Melanocyte of skin (primary cell): ENCODE measurements around the genes BCOR, DDX3X and GPR82.

- CAGE, long polyA plus RNA, 2 experiments, result no peak in any of the 2 experiments
Measured at GRCh38 chrX:39826702-39827155, 271.0 kb downstream of the BCOR start.

GRCh38 chrX:39897258-39897850 lies 200.4 kb downstream of the BCOR start:
- CAGE, long polyA plus RNA, 2 experiments, result no peak in any of the 2 experiments

GRCh38 chrX:40085010-40085702 lies 12.6 kb downstream of the BCOR start:
- CAGE, long polyA plus RNA, 2 experiments, result no peak in any of the 2 experiments

DNA sequence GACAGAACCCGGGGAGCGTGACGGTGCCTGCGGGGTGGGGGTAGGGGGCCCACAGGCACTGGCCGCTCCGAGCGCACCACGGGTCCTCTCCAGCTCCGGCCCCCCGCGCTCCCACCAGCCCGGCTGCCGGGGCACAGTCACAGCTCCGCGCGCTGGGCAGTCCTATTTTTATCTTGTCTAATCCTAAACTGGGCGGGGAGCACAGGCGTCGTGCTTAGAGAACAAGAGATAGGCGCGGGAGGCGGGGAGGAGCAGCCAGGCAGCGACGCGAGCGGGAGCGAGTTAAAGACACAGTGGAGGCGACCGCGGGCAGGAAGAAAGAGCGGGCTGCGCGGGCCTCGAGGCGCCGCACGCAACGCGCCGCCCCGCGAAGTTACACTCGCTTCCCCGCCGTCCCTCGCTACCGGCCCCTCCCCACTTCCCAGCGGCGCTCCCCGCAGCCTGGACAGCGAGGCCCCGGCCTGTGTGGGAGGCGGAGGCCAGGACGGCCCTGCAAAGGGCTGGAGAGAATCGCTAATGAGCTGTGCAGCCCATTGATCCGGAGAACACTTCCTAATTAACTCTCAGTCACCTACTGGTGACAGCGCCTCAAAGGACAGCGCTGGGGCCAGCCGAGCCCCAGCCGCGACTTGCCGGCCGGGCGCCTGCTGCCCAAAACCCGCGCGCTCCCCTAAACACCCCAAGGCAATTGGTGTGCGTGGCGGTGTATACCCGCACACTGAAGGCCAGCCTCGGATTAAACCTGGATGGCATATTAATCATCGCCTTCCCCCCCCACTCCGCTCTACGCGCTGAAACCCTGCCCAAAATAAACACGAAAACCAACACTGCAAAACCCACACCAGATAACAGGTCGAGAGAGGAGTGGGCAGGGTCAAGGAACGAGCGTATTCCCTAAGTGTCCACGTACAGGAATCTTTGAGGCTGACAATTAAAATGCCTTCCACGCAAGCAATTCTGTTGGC lies 3.1 kb downstream of the BCOR start:
- CAGE, long polyA plus RNA, 2 experiments, result no peak in any of the 2 experiments

DNA sequence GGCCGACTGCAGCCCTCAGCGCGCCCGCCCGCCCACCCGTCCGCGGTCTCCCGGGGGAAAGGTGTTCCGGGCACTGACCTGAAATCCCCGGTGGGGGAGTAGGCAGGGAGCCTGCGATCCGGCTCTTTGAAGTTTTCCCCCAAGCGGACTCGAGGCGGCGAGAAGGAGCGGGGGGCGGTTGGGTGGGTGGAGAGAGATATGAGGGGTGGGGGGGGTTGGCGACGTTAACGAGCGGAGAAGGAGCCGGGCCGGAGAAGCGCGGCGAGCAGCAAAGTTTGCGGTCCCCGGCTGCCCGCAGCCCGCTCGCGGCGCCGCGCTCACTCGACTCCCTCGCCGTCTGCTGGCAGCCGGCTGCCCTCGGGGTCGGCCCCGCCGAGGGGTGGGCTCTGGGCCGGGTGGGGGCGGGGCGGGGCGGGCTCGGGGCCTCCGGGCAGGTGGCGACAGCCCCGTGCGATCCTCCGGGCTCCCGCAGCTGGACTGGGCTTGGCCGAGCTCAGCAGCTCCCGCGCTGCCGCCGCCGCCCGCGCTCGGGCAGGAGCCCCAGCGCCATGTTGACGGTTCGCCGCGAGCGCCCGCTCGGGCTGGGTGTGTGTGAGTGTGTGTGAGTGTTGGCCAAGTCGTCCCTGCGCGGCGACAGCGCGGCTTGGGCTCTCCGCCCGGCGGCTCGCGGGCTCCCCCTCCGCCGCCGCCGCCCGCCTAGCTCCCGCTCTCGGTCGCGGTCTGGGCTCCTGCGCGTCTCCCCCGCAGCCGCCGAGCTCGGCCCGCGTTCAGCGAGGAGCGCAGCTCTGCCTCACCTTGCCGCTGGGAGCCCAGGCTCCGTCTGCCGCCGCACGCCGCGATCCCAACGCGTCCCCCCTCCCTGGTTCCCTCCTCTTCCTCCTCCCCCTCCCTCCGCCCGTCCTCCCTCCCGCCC lies at the start of gene BCOR:
BCOR (minus strand) TSS at position 822 of the 913 bp plus-strand sequence.
- CAGE, long polyA plus RNA, 2 experiments, result no peak in any of the 2 experiments

DNA sequence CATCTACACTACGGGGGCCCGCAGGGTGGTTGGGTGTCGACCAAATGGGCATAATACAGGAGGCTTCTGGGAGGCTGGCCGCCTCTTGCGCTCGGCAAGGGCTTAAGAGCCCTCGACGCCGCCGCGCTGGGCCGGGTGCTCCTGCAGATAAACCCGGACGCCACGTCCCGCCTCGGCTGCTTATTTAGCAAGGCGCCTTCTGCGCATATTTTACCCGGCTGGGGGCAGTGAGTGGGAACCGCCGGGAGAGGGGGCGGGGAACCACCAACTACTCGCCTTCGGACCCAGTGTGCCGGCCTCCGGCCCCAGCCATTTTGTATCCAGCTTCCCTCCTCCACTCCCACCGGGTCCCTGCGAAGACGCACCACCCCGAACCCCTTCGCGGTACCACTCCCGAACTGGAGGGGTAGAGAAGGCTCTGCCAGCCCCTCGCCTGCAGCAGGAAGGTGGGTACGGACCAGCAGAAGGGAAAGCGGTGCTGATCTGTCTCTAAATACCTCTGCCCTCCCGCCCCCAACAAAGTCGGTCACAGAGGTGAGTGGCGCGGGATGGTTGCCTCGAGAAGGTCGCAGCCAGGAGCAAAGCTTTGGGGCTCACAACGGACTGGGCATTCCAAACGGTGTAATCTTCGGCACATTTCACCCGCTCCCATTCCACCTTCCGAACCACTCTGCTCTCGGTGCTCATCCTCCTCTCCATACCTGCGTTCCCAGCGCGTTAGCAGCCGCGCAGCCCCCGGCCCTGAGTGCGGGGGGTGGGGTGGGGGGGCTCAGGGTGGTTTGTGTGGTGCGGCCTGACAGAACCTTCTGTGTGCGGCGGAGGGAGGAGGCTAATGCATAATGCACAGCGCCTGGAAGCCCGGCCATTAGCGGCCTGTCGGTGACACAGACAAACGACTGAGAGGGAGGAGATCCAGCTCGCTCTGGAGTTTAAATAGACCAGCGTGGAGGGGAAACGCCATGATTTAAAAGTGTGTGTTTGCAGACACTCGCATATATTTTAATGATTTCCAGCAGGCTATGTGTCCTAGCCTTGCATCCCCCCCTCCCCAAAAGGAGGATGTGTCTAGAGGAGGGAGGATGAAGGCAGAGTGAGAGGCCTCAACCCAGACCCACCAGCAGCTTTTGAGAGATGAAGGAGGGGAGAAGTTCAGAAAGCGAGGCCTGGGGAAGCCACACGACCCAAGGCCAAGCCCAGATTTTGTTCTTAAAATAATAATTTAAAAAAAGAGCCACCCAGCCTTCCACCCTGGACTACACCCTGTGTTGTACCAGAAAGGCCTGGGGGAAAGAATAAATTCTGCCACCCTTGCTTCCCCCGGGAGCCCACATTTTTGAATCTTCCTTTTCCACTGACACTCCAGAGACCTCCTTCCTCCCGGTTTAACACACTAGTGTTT lies 5.1 kb upstream of the BCOR start:
- CAGE, long polyA plus RNA, 2 experiments, result no peak in any of the 2 experiments

GRCh38 chrX:40644783-40645469 lies 2.4 kb downstream of the CXorf38 start:
- CAGE, long polyA plus RNA, 2 experiments, result no peak in any of the 2 experiments

DNA sequence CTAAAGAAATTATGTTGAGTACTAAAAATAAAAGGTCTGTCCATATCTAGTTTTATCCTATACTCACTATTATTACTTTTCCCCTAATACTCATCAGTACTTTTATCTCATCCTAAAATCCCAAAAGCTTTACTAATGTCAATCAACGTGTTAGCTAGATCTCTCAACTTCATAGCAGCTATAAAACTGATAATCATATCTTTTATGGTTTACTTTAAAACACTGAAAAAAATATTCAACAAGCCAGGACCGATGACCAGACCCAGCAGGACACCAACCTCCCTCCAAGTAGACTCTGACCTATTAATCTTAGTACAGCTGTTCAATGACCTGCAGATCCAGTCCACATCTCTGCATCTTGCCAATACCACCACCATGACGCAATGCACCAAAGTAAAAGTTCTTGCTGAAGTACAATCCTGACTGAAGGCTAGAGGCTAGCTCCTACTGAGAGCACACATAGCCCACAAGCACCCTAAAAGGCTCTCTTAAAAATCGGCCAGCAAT lies 7.8 kb downstream of the MED14 start:
- CAGE, long polyA plus RNA, 2 experiments, result no peak in any of the 2 experiments

DNA sequence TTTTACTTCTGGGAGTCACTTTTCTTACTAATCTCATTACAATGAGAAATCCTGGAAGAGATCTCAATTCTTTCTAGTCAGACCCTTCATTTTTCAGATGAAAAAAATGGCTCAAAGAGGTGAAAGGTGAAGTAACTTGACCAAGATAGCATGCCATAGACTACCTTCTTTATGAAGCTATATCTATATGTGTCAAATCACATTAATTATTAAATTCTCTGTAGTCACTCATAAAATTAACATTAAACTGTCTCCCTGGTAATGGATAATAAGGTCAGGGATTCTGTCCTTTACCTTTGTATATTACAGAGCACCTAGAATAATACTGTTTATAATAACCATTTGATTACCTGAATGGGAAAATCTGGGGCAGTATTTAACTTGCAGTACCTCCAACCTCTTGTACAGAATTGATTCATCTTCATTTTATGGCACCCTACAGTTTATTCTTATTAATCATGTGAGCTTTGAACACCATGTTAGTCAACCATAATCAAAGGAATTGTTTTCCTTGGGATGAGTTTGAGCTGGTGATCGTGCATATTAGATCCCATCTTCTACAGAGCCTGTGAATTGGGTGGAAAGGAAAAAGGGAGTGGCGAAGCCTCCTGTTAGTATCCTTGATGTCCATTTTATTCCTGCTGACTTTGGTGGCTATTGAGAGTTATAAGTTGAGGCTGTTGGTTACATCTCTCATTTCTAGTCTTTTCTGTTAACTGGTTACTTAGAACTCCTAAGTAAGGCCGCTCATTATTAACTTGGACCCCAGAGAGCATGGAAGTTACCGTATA lies 6.6 kb downstream of the USP9X start:
- CAGE, long polyA plus RNA, 2 experiments, result no peak in any of the 2 experiments

GRCh38 chrX:41116831-41117301 lies 31.6 kb downstream of the USP9X start:
- CAGE, long polyA plus RNA, 2 experiments, result no peak in any of the 2 experiments

DNA sequence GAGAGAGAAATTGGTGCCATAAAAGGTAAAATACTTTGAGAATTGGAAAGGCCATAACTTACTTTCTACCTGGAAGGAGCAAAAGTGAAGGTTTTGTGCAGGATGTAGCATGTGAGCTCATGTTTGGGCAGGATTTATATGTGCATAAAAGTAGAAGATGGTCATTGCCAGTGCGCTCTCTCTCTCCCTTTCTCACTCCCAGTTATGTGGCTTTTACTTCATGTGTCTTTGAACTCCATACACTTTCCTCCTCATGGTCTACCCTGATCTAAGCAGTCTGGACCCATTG lies 106.5 kb downstream of the USP9X start:
- CAGE, long polyA plus RNA, 2 experiments, result no peak in any of the 2 experiments

GRCh38 chrX:41333705-41334400 lies at the start of gene DDX3X:
DDX3X (plus strand) TSS chrX:41334162.
- CAGE, long polyA plus RNA, 2 experiments, result no peak in any of the 2 experiments

DNA sequence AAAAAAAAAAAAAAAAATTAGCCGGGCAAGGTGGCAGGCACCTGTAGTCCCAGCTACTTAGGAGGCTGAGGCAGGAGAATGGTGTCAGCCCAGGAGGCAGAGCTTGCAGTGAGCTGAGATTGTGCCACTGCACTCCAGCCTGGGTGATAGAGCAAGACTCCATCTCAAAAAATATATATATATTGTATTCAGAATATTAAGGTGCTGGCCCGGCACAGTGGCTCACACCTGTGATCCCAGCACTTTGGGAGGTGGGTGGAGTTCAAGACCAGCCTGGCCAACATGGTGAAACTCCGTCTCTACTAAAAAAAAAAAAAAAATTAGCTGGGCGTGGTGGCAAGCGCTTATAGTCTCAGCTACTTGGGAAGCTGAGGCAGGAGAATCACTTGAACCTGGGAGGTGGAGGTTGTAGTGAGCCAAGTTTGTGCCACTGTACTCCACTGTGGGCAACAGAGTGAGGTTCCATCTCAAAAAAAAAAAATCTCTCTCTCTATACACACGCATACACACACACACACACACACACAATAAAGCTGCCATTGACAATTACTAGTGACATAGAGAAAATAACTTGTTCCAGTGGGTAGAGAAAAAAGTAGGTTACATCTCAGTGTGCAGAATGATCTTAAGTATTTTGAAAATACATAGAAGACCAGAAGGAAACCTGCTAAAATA lies 19.5 kb downstream of the DDX3X start:
- CAGE, long polyA plus RNA, 2 experiments, result no peak in any of the 2 experiments

DNA sequence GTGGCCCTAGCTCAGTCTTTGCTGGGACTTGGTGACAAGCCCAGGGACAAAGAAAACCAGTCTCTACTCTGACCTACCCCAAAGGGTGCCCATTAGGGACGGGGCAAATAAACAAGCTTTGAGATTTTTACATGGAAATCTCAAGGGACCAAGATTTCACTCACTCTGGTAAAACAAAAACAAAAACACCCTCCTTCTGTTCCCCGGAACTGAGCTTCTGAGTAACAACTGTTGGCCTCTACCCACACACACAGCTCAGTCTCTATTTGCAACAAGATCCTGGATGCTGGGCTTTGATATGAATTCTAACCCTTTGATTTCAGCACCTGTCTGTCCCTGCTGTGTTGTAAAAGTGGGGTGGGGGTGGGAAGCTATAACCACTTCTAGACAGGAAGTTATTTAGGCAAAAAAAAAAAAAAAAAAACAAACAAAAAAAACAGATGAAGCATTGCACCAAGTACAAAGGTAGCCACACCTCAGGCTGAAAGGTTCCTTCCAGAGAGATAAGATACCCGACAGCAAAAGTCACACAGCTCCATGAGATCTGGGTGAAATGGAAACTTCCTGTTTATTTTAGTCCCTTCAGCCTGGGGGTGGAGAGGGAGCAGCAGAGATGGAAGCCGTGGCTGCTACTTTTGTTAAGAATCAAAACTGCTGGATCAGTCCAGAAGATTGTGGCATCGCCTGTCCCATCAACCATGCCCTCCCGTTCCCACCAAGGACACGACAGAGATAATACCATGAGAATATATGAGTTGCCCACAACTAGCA lies 49.2 kb downstream of the DDX3X start:
- CAGE, long polyA plus RNA, 2 experiments, result no peak in any of the 2 experiments

DNA sequence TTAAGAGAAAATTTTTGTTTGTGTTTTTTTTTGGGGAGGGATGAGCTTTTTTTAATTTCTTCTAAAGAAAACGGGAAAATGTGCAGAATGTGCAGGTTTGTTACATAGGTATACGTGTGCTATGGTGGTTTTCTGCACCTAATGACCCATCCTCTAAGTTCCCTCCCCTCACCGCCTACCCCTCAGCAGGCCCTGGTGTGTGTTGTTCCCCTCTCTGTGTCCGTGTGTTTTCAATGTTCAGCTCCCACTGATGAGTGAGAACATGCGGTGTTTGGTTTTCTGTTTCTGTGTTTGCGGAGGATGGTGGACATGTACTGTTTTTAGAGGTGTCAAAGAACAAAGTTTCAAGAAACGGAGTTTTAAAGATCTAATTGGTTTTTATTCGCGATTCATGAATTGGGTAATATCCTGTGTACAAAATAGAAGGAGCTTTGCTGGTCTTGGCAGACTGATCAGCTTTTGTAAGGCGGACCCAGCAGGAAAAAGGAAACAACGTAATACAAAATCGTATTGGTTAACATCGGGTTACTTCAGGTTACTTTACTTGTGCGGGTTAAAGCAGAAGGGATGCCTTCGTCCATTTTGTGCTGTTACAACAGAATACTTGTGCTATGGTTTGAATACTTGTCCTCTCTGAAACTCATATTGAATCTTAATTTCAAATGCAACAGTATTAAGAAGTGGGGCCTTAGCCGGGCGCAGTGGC lies 11.6 kb upstream of the NYX start:
- CAGE, long polyA plus RNA, 2 experiments, result no peak in any of the 2 experiments

GRCh38 chrX:41560923-41561449 lies 113.8 kb downstream of the NYX start:
- CAGE, long polyA plus RNA, 2 experiments, result no peak in any of the 2 experiments

DNA sequence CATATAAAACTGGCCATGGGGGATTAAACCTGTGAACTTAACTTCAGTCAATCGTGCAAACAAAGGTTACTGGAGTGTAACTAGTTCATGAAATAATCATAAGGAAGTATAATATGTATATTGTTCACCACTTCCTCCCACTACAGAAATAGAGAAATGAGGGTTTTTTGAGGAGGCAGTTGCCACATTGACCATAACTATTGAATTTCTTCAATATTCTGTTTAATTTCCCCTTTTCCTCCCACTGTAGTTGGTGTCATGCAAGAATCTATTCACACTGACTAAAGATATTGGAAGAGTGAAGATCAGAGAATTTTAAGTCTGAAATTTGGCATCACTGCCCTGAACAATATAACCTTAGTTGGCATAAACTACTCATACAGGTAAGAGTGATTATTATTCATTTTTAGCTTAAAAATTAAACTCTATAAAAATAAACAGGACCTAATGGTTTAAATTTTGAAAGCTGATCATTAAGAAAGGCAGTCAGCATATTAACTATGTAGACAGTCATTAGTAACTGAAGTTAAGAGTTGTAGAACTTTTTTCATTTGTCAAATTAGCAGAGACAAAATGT lies at the start of gene GPR82:
GPR82 (plus strand) TSS at position 275 of the 577 bp plus-strand sequence.
- CAGE, long polyA plus RNA, 2 experiments, result no peak in any of the 2 experiments

GRCh38 chrX:43701823-43702505 lies 45.9 kb downstream of the MAOA start:
- CAGE, long polyA plus RNA, 2 experiments, result no peak in any of the 2 experiments

DNA sequence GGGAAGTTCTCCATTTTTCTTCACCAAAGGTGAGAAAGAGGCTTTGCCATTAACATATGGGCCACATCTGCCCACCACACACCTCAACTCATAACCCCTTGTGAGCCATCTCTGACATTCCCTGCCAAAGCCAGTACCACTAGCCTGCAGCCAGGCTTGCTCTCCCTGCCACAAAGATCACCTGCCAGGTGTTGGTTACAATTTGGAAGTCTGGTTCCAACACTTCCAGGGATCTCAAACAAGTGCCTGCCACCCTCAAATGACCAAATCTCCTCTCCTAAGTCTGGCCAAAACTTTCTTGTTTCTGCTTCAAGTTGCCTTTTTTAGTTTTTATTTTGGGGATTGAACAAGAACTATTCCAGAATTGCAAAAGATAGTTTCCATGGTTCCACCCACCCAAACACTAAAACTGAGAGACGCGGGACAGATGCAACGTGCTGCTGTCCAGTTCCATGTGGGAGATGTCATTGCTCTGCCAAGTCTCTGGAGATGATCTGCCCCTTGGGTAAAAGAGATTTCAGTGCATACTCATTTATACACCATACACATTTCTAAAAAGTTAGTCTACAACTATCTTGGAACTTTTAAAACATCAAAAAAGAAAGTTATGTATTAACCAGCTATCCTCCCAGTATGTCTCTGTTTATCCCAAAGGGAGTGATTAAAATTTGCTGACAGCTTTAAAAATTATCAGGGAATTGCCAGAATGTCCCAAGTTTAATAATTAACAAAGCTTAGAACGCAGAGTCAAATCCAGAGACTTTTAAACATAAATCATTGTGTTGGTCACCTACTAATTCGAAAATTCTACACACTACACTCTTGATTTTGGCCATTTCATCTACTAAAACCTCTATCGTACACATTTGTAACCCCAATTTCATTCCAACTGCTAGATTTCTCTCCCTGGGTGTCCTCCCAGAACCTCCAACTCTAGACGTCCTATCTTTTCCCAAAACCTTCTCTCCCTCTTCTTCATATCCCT lies 3.3 kb downstream of the MAOB start:
- CAGE, long polyA plus RNA, 2 experiments, result no peak in any of the 2 experiments

GRCh38 chrX:44872042-44873111 lies 611 bp upstream of the KDM6A start:
- CAGE, long polyA plus RNA, 2 experiments, result no peak in any of the 2 experiments